AG08470 (cell line): ENCODE measurements around the genes POTEB2, POTEB, GOLGA6L2, MKRN3 and SNRPN.

DNA sequence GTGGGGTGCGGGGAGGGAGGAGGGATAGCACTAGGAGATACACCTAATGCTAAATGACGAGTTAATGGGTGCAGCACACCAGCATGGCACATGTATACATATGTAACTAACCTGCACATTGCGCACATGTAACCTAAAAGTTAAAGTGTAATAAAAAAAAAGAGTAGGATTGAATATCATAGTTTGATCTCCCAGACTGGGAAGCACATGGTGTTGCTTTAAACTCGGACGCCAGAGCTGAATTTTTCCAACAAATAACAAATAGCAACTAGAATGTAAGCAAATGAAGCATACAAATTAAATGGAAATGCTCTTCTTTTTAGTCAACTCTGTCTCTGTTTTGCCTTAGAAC, 157.1 kb downstream of the GOLGA6L6 start:
- RRBS = no CpG with 5 or more reads among the region's 5 CpGs

- RRBS = no CpG with 5 or more reads among the region's 86 CpGs
Measured at GRCh38 chr15:20505972-20506625, 35.5 kb downstream of the GOLGA6L6 start.

- RRBS = no CpG with 5 or more reads among the region's 30 CpGs
Measured at GRCh38 chr15:20866023-20866753, at the start of gene POTEB2. Gene POTEB2 (minus strand): TSS chr15:20866314.

DNA sequence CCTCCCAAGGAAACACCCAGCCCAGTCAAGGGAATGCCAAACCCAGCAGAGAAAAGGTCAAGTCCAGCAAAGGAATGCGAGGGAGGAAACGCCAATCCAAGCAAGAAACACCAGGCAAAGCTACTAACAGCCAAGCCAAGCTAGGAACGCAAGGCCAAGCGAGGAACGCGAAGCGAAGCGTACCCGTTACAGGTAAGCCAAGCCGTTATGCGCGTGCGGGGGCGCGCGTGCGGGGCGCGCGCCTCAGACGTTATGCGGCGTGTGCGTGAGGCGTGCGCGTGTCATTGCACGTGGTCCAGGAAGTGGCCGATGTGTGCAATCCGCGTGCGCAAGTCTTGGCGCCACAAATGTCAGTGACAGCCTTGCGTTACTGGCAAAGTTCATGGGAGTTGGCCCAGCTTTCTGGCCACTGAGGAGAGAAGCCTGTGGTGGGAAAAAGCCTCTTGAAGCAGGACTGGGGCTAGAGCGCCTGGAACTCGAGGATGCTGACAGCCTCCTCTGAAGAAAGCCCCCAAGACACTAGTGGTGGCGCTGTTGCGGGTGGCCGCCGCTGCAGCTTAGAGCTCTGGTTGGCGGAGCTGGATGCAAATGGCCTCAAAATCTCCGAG, at the start of gene POTEB:
Gene POTEB, minus strand, starts transcription at position 243 of the 608 bp plus-strand sequence.
- RRBS = no CpG with 5 or more reads among the region's 42 CpGs

- RRBS = no CpG with 5 or more reads among the region's 131 CpGs
Measured at GRCh38 chr15:22664194-22665577, 121.8 kb upstream of the NIPA1 start.

DNA sequence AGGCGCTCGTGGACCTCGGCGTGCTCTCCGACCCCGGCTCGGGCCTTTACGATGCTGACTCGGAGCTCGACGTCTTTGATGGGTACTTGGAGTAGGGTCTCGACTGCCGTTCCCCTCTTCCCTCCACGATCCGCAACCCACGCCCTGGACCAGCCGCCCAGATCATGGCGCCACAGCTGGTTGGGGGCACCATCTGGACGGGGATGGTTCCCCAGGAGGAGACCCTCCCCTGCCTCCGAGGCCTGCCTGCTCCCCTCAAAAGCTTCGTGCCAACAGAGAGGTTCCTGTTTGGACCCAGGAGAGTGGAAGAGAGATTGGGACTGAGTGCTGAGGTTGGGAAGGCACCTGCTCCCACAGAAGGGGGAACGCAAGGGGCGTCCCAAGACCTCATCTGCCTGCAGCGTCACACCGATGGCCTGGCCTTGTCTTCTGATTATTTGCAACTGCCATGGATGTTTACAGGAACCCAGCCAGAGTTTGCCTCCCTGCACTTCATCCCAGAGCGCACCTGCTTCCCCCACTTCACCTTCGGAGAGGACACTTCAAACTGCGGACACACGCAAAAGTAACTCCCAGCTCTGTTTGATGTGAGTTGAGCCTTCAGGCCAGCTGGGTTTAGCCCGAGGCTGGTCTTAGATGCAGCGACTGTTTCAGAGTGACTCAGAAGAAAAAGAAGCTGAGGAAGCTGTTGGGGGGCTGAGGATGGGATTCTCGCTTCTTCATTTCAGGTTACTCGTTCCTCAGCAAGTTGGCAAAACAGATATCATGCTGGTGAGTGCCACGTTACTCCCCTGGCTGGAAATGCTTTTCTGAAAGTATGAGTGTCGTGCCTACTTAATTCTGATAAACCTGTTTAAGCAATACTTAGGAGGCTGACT, 71.1 kb upstream of the NIPA1 start:
- RRBS = no CpG with 5 or more reads among the region's 35 CpGs

- RRBS = no CpG with 5 or more reads among the region's 16 CpGs
Measured at GRCh38 chr15:22895274-22896189, 57.1 kb downstream of the NIPA2 start.

GRCh38 chr15:23447114-23447383, at the start of gene GOLGA6L2:
Gene GOLGA6L2 (minus strand): TSS chr15:23447243.
- RRBS = no CpG with 5 or more reads among the region's 7 CpGs

DNA sequence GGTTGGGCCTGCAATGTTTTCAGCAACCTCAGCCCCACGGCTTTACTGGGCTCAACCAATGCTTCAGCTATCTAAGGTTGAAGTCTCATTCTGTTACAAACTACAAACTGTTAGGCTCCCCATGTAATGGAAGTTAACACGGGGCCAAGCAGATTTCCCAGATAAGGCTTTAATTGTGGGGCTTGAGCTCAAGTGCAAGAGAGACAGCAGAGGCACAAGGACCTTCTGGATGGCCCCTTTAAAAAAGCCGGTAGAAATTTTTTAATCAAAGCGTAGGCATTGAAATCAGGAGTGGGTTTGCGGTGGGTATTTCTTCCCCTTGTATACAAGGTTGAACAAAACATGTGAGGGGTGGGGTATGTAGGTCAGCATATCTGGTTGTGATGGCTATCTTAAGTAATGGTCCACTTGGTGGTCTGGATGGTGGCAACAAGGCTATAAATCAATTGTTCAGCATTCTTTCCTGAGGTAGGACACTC, 52.7 kb upstream of the MKRN3 start:
- RRBS = no CpG with 5 or more reads among the region's 5 CpGs

DNA sequence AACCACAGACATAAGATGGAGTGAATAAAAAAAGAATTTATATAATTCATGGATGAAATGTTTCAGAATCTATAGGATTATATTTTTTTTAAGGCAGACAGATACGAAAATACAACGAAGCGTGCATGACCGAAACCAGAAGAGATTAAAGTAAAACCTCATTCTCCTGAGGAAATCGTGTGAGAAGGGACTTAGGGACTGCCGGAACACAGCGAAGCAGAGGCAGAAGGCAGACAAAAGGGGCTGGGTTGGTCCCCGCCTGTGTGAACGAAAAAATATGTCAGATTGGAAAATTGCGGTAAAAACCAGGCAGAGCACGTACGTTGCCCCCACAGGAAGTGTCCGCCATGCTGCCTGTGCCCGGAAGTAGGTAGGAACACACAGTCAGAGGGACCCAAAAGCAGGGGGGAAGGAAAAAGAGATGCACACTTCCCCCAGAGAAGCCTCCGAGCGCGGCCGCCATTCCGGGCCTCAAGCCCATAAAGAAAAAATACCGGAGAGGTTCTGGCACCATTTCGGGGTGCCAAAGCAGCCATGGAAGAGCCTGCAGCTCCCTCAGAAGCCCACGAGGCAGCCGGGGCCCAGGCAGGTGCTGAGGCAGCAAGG, at the start of gene MKRN3:
Gene MKRN3, plus strand, starts transcription at position 426 of the 606 bp plus-strand sequence.
- RRBS = 64% methylated on average over 10 of the region's 23 CpGs

GRCh38 chr15:23646632-23647027, 1.0 kb downstream of the MAGEL2 start:
- RRBS = no CpG with 5 or more reads among the region's 18 CpGs

- RRBS = no CpG with 5 or more reads among the region's 5 CpGs
Measured at GRCh38 chr15:23756945-23757199, 69.8 kb upstream of the NDN start.

GRCh38 chr15:23869317-23869872, 182.3 kb upstream of the NDN start:
- RRBS = 39% methylated on average over 6 of the region's 27 CpGs

GRCh38 chr15:24856115-24856867, 98.5 kb upstream of the SNRPN start:
- RRBS = no CpG with 5 or more reads among the region's 10 CpGs

GRCh38 chr15:24954543-24955490, at the start of gene SNRPN:
Gene SNRPN (plus strand): TSS chr15:24954987.
- RRBS = 34% methylated on average over 7 of the region's 46 CpGs

GRCh38 chr15:25399468-25400020, 39.3 kb downstream of the UBE3A start:
- RRBS = no CpG with 5 or more reads among the region's 9 CpGs

DNA sequence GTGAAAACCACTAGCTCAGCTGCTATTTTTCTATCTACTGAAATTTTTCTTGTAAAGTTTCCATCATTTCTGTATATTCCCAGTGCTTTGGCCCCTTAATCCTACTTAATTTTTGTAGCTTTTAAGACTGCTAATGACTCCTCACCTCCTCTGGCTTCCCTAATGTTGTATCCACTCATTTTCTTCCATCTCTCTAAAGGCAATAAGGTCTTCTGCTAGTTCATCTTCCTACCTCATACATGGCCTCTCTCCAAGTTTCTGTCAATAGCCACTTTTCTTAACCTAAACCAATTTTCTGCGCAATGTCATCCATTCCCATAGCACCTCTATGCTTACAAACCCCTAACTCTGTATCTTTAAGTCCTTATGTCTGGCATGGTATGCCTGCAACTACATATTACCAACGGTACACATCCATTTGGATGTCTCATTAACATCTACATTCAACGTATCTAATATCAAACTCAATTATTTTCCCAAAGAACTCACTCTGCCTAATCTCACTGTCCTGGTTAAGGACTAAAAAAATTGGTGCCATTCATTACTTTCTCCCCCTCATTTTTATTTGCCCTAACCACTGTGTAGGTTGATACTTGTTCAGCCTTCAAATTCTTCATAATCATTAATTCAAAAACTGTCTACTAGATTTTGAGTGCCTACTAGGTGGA, 25.0 kb downstream of the UBE3A start:
- RRBS = no CpG with 5 or more reads among the region's 3 CpGs

DNA sequence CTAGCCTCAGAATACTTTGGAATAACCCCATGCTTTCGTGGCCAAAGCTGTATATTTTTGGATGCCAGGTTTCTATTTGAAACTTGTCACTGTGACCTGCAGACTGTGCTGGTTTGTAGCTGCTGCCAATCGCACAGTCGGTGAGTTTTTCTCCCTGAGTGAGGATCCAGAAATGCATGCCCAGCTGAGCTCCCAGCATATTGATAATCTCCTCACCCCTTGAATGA, 130.0 kb upstream of the UBE3A start:
- RRBS = no CpG with 5 or more reads among the region's 3 CpGs

DNA sequence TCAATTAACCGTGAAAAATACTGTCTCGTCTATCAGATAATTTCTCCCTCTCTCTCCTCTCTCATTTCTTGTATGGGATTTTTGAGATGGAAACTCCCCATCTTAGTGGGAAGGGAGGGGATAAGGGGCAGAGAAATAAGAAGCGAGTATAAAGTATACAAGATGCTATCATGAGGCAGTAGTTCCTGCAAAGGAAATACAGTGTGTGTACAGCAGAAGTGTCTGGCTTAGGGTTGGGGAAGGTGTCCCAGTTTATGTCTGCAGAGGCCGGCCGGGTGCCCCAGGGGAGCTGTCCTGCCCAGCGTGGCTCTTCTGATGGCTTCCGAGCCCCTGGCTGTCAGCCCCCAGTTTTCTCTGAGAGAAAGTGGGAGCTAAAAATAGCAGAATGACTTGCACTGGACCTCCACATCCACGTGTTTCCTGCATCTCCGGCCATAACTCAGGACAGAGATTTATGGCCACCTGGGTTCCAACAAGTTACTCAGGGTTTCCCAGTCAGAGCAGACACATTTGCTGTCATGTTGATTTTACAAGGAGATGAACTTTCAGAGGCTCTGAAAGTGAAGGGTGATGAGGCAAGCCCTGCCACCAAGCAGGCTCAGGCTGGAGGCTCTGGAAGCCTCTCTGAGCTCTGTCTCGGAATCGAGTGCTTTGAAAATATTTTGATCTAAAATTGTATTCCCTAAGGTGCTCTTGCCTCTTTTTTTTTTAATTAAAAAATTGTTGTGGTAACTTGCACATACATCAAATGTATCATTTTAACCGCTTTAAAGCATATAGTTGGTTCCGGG, 192.0 kb downstream of the ATP10A start:
- RRBS = no CpG with 5 or more reads among the region's 13 CpGs

DNA sequence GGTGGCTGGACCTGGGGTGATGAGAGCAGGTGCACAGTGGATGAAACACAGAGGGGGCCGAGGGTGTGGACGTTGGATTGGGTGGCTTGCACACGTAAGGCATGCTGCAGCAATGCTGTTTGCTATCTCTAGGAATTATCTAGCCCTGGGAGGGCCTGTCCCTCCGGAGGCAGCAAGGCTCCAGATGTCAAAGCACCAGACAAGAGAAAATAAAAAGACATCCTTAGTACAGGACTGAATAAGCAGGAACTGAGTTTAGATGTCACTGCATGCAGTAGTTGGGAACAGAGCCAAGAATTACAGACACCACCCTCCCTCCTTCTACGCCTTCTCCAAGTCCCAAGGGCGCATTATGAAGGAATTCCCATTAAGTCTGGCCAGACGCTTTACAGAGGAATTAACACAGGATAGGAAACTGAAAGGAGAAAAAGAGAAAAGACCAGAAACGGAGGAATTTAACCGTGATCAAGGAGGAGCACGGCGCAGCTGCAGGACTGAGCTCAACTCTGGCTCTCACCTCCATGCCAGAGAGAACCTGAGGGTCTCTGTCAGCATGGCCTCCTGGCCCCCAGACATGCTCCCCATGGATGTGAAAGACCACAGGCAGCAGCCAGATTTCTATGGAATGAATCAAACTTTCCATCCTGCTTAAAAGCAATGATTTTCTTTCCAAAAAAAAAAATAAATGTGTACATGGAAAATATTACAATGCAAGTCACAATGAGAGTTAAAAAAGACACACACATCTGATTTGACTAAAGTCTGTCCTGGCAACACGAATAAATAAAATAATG, 13.8 kb downstream of the ATP10A start:
- RRBS = no CpG with 5 or more reads among the region's 12 CpGs